ENCODE measurements around a stretch of chr19.

GRCh38 chr19:10513882-10514460, 3.3 kb downstream of the S1PR5 start:
- PRO-cap: no peak

GRCh38 chr19:10554885-10555758, 10.7 kb downstream of the KRI1 start:
- PRO-cap: no peak

DNA sequence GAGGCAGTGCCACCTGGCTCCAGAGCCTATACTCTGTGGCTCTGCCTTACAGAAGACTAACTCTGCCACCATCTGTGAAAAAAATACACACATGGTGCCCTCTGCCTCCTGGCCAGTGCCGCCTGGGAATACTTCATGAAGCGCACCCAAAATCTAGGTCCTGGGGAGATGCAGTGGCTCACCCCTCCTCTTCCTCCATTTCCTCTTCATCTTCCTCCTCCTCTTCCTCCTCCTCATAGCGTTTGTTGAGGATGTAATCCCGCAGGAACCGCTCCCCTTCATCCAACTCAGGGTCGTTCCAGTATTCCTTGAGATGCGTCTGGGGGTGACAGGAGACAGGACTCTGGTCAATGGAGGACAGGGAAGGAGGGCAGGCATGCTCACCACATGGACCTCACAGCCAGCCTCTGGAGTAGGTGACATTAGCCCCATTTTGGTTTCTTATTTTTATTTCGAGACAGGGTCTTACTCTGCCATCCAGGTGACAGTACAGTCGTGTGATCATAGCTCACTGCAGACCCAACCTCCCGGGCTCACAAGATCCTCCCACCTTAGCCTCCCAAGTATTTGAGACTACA, 5.6 kb downstream of the KRI1 start:
- PRO-cap: no peak

GRCh38 chr19:10602949-10603912, 16.1 kb upstream of the AP1M2 start:
- PRO-cap: unidirectional peak, minus-strand start at chr19:10603449

- PRO-cap: no peak
These were observed 9.1 kb upstream of the SLC44A2 start for GRCh38 chr19:10616157-10616673.

DNA sequence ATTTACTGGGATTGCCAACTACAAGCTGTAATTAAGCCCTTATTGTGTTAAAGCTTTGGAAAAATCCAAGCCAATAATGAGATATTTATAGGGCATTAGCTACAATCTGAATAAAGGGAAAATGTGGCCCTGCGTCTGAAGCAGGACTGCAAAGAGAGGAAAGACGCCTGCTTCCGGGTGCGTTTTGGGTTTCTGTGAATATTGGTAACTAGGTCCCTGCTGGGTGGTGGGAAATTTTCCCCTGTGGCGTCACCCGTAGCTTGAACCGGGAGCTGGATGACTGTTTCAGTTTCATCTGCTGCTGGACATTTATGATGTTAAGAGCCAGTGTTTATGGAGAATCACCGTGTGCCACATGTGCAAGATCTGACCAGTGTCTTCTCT, 10.0 kb downstream of the DNM2 start:
- PRO-cap: no peak

- PRO-cap: no peak
These were observed 45.7 kb downstream of the DNM2 start for GRCh38 chr19:10763343-10764124.

DNA sequence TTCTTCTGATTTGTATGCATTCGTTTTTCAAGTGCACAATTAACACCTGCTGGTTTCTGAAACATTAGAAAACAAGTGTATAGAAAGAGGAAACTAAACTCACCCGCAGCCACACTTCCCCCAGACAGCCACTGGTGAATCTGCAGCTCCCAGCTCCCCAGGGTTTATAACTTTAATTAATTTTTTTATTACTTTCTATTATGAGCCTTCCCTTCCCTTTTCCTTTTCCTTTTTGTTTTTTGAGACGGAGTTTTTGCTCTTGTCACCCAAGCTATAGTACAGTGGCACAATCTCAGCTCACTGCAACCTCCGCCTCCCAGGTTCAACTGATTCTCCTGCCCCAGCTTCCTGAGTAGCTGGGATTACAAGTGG, 58.7 kb downstream of the TMED1 start:
- PRO-cap: no peak

- PRO-cap: no peak
These were observed 49.6 kb downstream of the TMED1 start for GRCh38 chr19:10786383-10786811.

GRCh38 chr19:10820601-10821060, 15.4 kb downstream of the TMED1 start:
- PRO-cap: no peak

- PRO-cap: no peak
These were observed 20.4 kb downstream of the YIPF2 start for GRCh38 chr19:10907925-10908536.

- PRO-cap: no peak
These were observed 1.1 kb downstream of the TIMM29 start for GRCh38 chr19:10929650-10930225.

GRCh38 chr19:11035346-11035956, 53.8 kb upstream of the LDLR start:
- PRO-cap: no peak

- PRO-cap: no peak
These were observed 16.9 kb downstream of the KANK2 start for GRCh38 chr19:11180495-11180894.

- PRO-cap: no peak
These were observed 18.2 kb upstream of the KANK2 start for GRCh38 chr19:11215579-11215994.

- PRO-cap: no peak
These were observed 3.3 kb upstream of the DOCK6 start for GRCh38 chr19:11265593-11266131.

DNA sequence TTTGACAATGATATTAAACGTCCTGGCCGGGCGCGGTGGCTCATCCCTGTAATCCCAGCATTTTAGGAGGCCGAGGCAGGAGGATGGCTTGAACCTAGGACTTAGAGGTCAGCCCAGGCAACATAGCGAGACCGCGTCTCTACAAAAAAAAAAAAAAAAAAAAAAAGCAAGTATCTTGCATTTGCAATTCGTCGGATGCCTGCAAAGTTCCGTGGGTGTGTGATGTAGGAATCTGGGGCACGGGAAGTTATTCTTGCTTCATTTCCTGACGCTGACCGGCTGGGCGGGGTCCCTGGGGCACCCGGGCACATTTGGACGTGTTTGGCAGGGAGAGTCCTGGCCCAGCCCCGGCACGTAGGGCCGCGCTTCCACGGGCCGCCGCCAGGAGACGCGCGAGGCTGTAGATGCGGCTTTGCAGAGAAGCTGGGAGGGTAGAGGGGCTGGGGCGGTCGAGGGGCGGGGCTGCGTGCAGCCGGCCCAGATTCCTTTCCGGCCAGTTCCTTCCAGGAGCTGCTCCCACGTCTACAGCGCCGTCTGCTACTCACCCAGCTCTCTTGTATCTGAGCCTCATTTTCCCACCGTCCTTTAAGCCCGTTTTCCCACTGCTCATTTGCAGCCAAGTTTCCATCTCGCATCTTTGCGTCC, 2.3 kb upstream of the TSPAN16 start:
- PRO-cap: unidirectional peak, plus-strand start at position 513 of the sequence

DNA sequence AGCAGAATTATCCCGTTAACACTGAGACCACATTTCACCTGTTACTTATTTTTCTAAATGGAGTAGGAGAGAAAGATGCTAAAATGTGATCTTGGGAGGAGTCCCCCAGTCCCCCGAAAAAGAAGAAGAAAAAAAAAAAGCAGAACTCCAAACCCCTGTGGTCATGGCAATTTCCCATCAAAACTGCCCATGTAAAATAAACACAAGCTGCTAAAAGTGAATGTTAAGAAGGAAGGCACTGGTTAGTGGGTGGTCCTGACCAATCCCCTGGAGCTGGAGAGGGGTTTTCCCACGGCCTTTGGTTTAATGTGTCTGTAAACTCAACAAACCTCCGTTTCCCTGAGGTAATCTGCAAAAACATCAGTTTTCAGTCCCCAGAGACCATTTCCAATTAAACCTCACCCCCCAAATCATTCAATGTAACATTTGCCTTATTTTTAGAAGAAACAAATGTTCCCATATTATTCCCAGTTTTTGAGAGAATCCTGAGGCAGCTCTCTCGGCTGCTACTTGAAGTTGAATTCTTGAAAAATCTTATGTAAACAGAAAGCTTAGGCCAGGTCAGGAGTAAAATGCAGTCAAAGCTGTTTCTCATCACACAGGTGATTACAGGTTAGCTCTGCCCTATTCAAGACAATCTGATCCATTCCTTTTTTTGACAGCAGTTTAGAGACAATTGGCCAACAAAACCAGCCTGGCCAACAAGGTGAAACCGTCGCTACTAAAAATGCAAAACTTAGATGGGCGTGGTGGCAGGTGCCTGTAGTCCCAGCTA, 17.0 kb downstream of the RAB3D start:
- PRO-cap: no peak

DNA sequence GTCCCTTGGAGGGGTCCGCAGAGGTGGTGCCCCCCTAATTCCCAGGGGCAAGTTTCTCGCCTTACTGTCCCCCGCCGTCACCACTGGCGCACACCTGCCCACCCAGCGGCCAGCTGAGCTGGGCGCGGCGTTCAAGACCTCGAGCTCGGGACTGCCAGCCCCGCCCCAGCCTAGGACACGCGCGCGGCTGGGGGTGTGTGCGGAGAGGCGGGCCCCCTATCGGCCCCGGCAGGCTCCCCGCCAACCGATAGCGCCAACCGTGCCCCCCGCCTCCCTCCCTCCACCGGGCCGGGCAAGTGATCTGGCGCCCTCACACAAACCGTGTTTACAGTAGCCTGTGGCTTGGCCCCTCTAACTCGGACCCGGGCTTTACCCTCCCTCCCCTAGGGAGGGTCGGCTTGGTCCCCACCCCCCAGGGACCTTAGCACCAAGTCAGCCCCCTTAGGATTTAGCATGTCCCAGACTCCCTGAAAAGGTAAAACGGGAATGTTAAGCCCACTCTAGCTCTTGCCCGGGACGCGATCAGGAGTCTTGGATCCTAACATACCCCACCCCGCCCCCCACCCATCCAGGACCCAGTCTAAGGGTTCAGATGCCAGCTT, 647 bp downstream of the EPOR start:
- PRO-cap: no peak

DNA sequence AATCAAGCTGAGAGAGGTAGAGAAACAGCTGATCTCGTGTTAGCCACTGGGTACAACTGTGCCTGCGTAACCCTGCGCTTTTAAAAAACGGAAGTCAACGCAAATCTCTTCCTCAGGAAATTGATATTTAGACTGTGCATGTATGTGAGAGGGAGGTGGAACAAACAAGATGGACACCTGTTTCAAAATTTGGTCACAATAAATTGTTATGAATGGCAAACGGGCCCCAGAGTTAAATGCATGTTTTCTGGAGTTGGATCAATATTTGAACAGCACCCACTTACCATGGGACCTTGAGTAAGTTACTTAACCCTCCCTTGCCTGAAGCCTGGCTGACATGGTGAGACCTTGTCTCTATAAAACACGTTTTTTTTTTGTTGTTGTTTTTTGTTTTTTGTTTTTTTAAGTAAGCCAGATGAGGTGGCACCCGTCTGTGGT, 3.2 kb upstream of the EPOR start:
- PRO-cap: no peak

All from ascending aorta (tissue), 1 donor.